Sternocleidomastoid (tissue), 1 donor: Measurements from ENCODE around the gene EHBP1.

- PRO-cap: no peak
Measured at GRCh38 chr2:62197304-62197635, 1.4 kb downstream of the B3GNT2 start.

- PRO-cap: no peak
Measured at GRCh38 chr2:62304497-62305422, 108.8 kb downstream of the B3GNT2 start.

GRCh38 chr2:62406358-62406800 lies 99.6 kb downstream of the TMEM17 start:
- PRO-cap: no peak

- PRO-cap: no peak
Measured at GRCh38 chr2:62488951-62489451, 17.0 kb downstream of the TMEM17 start.

DNA sequence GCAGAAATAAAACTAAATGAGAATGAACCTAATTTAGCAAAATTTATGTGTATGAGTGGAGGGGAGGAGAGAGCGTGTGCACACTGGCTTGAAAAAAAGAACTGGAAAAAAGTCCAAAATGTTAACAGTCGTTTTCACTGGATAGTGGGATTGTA lies 607 bp upstream of the TMEM17 start:
- PRO-cap: no peak

DNA sequence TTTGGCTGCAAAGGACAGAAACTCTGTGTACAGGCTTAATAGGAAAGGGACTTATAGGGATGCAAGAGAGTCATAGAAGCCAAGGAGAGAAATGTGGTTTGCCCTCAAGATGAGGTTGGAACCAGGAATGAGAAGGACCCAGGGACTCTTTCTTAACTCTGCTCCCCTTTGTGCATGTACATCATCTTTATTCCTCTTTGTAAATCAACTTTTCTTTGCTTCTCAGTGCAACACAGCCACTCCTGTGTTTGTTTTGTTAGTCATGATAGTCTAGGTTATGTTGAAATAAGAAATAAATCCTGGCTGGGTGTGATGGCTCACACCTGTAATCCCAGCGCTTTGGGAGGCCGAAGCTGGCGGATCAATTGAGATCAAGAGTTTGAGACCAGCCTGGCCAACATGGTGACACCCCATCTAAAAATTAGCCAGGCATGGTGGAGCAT lies 72.8 kb upstream of the TMEM17 start:
- PRO-cap: no peak

- PRO-cap: no peak
Measured at GRCh38 chr2:62641222-62641975, 64.1 kb upstream of the EHBP1 start.

DNA sequence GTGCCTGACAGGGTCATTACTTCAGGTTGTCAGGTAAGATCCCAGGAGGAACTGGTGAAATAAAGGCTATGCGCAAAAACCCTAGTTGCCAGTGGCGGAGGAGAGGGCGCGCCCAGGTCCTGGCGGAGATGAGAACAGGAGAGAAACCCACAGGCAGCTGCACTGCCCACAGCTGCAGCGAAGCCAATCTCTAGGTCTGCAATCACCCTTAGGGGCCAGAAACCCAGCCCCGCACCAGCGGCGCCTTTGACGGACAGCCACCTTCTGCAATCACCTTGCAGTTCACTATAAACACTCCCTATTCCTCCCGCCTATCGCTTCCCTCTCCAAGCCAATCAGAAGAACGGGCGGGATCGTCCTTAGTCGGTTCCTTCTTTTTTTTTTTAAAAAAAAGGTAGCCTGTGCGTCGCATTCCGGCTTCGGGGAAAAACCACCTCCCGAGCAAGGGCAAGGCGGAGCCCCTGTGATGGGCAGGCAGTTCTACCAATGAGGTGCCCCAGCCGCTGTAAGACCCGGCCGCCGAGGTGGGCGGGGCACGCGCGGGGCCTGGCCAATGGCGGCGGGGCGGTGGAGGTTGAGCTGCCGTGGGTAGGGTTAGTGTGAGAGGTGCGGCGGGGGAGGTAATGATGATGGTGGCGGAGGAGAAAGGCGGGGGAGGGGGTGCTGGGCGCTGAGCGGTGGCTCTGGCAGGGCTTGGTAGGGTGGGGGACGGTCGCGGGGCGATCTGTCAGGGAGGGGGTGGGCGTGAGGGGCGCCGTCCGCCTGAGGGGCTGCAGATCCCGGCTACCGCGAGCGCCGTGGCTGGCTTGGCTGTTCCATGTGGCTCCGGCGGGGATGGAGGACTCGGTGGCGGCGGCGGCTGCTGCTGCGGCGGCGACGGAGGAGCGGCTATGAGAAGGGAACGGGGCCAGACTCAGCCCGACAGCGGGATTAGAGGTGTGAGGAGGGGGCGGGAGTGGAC lies at the start of gene EHBP1:
Gene EHBP1, plus strand, starts transcription at position 597 of the 961 bp plus-strand sequence.
- PRO-cap: bidirectional peak, plus-strand start at position 553 of the sequence, minus-strand start at position 185 of the sequence

DNA sequence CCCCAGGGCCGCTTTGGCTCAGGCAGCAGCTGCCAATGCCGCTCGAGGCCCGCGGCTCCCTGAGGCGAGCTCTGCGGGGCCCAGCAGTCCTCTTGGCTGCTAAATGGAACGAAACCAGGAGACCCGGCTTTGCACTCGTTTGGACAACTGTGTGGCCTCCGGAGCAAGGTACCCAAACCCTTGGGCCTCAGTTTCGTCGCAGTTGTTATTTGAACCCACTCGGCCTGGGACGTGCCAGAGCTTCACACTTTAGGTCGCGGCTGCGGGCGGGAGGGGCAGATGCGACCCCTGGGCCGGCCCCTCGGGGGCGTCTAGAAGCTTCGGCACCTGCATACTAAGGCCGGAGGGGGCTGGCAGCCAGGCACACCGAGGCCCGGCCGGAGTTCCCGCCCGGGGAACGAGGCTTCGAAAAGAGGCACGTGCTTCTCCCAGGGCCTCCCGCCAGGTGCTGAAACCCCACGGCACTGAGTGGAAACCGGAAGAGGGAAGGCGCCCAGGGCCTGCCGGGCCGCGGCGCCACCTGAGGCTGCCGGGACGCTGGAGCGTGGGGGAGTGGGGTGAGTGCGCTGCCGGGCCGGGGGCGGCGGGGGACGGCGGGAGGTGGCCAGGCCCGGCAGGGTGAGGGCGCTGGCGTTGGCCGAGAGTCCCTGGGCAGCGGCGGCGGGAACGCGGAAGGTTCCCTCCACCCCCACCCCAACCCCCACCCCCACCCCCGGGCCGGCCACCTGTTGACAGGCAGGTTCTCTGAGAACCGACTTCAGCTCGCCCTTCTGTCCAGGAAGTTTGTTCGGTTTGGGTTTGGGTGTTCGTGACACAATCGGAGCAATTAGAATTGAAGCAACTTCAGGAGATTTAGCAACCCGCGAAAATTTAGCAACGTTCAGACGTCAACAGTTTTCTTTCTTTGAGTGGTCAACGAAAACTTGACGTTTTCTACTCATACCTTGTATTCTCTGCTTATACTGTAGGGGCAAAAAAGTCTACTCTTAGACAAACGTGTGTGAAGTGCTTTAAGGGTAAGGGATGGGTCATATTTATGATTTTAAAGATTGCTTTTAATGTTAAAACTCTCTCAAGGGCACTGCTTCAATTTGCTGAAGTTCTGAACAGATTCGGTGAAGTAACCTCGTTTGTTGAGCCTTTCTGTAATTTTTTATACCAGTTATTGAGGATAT lies 9.0 kb downstream of the OTX1 start:
- PRO-cap: no peak

DNA sequence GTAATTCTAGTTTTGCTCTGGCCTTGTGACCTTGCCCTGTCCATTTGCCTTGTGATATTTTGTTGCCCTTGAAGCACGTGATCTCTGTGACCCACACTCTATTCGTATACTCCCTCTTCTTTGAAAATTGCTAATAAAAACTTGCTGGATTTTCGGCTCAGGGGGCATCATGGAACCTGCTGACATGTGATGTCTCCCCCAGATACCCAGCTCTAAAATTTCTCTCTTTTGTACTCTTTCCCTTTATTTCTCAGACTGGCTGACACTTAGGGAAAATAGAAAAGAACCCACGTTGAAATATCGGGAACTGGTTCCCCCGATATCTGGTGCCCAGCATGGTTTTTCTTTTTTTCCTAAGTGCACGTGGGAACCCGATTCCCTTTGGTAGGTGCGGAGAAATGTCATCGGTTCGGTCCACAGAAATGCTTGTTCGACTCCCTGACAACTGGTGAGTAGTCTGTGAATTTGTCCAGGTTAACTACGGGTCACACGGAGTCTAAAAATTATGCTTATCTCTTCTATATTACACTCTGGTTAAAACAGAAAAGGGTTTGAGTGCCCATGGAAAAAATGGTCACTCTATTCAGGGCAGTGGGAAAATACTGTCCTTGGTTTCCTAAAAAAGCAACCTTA lies 29.9 kb downstream of the VPS54 start:
- PRO-cap: no peak

- PRO-cap: no peak
Measured at GRCh38 chr2:64021526-64022080, 2.4 kb upstream of the VPS54 start.

DNA sequence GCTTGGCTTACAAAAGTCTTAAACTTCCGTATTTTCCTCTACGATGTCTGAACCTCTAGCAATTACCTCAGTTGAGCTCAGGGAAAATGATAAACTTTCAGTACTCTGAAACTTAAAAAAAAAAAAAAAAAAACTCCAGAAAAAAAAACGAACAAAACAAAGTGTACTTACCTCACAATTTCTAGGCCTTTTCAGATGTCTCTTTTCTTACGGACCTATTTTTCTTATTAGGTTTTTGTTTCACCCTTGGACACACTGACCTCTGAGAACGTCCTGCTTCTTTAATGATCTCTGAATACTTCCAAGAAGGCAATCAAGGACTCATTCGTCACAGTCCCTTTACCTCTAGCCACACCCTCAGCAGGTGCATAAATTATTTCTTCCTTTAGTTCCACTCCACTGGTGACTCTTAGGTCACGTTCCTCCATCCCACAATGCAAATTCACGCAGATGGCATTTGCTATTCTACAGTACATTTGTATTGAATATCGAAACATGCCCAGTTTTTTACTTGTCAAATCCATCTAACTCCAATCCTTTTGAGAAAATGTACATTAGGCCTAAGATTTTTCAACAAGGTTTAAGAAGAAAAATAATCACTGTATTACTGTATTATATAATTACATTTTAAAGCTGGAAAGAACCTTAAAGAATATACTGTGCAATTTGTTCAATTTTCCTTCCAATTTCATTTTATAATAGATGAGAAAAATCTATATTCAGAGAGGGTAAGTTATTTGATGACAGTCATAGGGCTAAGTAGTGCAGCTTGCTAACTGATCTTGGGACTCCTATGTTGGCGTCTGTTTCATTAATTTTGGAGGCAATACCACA lies 21.8 kb downstream of the PELI1 start:
- PRO-cap: no peak

GRCh38 chr2:64137553-64137832 lies 6.7 kb downstream of the PELI1 start:
- PRO-cap: no peak

GRCh38 chr2:64203473-64203833 lies 59.2 kb upstream of the PELI1 start:
- PRO-cap: no peak

DNA sequence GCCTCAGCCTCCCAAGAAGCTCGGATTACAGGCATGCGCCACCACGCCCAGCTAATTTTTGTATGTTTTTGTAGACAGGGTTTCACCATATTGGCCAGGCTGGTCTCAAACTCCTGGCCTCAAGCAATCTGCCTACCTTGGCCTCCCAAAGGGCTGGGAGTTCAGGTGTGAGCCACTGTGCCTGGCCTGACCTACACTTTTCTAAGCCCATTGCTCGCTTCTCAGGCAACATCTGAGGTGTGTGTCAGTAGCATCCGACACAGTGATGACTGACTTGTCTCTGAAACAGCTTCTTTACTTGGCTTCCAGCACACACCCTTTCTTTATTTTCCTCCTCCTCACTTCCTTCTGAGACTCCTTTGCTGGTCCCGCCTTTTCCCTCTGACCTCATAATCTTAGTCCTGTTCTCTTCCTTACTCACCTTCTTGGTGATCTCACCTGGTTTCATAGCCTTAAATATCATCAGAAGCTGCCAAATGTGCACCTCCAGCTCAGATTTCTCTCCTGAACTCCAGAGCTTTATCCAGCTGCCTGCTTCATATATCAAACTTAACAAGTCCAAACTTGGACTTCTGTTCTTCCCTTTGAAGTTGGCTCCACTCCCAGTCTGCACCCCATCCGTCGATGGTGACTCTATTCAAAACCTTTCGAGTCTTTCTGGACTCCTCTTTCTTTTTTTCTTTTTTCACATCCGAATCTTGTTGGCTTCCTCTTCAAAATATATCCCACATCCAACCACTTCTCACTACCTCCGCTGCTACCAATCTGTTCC lies 66.6 kb upstream of the PELI1 start:
- PRO-cap: no peak

DNA sequence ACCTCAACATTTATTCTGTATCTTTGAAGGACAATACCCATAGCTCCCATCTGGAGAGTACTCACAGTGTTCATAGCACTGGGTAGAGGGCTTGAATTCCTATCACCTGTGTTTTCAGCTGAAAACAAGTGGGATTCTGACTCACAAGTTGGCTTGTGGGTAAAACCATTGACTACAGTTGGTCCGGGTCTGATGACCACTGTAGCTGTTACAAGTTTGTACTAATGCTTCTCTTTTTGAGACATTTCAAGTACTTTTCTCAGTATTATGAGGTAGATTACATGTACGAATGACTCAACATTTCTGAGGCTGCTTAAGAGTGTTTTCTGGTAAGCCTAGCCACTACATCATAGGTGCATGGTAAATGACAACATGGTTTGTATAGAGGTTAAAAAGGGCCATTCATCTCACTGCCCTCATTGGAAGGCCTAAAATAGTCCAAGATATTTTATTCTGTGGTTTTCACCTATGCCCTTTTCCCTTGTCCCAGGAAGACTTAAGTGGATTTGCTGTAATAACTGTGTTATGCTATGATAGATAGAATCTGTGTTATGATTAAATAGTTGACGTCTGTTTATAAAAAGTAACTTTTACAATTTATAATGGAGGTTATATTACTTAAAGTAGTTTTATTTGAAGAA lies 68.8 kb upstream of the PELI1 start:
- PRO-cap: no peak

DNA sequence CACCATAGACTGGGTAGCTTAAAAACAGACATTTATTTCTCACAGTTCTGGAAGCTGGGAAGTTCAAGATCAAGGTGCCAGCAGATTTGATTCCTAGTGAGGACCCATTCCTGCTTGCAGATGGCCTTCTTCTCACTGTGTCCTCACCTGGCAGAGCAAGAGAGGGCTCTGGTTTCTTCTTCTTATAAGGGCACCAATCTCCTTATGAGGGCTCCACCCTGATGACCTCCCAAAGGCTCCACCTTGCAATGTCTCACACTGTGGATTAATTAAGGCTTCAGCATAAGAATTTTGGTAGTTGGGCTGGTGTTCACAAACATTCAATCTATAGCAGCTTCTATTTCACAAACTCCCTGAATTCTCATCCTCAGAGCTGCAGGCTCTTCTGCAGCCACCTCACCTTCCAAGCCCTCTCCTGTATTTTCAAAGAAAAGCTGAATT lies 131.1 kb upstream of the PELI1 start:
- PRO-cap: unidirectional peak, minus-strand start at position 157 of the sequence

DNA sequence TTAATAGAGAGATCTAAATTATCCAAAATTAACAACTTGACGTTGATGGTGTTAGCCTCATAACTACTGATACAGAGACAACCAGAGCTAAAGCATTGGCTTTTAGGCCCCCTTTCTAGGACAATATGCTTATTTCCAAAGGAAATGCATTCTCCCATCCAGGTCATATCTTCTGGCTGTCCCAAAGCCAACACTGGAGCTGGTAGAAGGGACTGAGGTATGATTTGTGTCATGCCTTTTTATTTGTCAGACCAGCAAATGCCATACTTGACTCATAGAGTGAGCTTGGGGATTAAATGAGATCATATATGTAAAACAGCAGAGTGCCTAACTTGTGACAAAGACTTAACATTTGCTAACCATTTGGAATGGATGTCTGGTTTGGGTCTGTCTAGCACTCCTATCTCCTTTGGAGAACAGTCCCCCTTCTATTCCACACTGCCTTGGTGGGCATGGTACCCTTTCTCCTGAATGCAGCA lies 128.6 kb upstream of the LGALSL start:
- PRO-cap: no peak

DNA sequence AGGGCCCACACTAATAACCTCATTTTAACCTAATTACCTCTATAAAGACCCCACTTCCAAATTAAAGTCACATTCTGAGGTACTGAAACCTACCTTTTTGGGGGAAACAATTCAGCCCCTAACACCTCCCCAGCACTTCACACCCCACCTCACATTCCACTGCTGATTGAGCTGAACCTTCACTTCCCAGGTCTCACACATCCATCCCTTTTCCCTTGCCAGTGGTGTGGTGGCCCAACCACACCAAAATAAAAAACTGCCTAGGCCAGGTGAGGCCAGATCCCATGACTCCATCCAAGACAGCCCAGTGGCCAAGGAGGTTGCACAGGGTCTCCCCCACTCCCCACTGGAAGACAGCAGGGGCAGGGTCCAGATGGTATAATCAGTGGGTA lies 23.2 kb downstream of the SERTAD2 start:
- PRO-cap: no peak

DNA sequence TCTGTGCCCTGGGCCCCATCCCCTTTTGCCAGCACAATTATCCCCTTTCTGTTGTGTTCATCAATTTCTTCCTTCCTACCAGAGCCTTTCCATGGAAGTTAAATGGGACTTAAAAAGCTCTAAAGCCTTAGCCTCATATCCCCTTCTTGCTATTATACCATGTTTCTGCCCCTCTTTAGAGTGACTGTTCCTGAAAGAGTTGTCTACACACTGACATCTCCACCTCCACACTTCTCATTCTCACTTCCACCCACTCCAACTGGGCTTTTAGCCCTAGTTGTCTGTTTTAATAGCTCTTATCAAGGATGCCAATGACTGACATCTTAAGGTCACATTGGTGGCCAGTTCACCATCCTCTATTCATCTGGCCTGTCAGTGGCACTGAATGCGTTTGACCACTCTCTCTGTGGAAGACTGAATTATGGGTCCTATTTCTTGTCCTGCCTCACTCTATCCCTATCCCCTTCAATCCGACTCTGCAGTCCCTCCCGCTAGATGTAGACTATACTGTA lies 127.2 kb upstream of the SLC1A4 start:
- PRO-cap: no peak